Measurements from ENCODE around the genes CAPN5 and OMP.

GRCh38 chr11:76629445-76629969 lies 41.0 kb downstream of the LRRC32 start:
- PRO-cap = no peak

GRCh38 chr11:76642168-76642743 lies 28.3 kb downstream of the LRRC32 start:
- PRO-cap = no peak

DNA sequence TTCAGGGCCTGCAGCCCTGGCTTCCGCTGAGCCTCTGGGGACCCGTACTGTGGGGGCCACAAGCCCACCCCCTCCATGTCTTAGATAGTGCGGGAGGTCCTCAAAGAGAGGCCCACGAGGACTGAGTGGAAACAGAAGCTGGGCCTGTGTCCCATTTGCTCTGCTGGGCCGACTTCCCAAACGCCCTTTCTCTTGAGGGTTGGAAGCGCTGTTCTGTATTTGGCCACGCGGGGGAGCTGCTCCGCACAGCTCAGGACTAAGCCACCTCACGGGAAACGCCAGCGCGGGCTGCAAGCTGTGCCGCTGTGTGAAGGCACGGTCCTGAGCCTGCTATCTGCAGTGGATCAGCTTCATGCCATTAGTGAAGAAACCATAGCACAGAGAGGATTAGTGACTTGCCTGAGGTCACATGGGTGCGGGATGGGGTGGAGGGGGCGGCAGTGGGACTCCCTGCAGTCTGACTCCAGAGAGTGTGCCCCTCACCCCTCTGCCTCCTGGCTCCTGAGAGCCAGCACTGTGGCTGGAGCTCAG lies 51.2 kb upstream of the LRRC32 start:
- PRO-cap = no peak

- PRO-cap = no peak
These were observed 38.4 kb upstream of the TSKU start for GRCh38 chr11:76744699-76745217.

DNA sequence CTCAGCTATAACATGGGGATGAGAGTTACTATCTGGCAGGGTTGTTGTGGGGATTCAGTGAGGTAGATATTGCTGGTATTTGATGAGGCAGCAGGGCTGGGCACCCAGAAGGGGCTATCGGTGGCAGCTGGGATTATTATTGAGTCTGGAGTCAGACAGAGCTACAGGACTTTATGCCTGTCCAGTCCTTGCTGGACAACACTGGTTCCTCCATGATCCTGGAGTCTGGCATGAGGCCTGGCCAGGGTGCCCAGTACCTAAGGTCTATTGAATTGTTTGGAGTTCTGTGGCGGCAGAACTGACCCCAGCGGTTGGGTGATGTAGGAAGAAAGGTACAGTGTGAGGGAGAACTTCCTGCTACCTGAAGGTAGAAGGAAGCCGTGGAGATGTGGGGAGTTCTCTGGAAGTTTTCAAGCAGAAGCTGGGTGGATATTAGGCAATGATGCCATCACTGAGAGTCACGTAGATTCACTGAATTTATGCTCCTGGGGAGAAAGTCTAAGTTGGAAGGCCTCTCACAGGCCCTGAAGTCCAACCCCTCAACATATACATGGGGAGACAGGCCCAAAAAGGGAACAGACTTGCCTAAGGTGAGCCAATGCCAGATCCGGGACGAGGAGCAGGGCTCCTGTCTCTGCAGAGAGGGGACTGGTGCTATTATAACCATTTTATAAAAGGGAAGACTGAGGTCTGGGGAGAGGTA lies 16.0 kb upstream of the TSKU start:
- PRO-cap = no peak

- PRO-cap = no peak
These were observed 16.0 kb downstream of the TSKU start for GRCh38 chr11:76799048-76799666.

GRCh38 chr11:76820017-76820482 lies 36.9 kb downstream of the TSKU start:
- PRO-cap = no peak

- PRO-cap = no peak
These were observed 9.9 kb upstream of the ACER3 start for GRCh38 chr11:76850789-76851336.

GRCh38 chr11:76964712-76965320 lies 69.4 kb upstream of the B3GNT6 start:
- PRO-cap = no peak

- PRO-cap = no peak
These were observed 36.3 kb upstream of the B3GNT6 start for GRCh38 chr11:76997889-76998320.

DNA sequence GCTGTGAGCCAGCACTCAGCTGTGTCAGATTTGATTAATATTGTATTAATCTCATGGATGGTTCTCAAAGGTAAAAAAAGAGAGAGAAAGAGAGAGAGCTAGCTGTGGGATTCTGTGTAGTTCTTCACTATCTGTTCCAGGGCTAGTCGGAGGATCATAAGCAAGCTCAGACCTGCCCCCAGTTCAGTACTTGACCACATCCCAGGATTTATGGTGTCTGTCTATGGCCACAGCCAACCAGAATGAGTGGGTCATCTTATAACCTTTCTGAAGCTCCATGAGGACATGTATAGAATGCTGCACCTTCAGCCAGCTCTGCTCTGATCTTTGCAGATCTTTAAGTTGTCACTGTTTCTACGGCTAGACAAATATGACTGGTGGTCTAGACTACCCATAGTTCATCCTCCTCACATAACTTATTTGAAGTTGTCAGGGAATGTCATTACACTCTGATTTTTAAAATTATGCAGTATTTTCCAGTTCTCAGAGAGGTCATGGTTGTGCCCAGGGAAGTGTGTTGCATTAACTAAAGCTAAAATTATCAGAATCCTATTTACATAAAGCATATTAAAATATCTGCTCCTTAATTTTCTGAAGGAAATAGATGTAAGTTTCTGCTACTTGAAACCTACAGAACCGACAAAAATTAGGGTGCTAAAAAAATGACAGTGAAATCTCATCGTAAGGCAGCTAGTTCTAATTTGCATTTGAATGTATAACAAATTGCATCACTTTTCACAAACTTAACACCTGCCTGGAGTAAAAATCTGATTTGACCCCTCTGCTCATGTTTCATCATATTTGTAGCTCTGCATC lies 13.2 kb upstream of the B3GNT6 start:
- PRO-cap = no peak

DNA sequence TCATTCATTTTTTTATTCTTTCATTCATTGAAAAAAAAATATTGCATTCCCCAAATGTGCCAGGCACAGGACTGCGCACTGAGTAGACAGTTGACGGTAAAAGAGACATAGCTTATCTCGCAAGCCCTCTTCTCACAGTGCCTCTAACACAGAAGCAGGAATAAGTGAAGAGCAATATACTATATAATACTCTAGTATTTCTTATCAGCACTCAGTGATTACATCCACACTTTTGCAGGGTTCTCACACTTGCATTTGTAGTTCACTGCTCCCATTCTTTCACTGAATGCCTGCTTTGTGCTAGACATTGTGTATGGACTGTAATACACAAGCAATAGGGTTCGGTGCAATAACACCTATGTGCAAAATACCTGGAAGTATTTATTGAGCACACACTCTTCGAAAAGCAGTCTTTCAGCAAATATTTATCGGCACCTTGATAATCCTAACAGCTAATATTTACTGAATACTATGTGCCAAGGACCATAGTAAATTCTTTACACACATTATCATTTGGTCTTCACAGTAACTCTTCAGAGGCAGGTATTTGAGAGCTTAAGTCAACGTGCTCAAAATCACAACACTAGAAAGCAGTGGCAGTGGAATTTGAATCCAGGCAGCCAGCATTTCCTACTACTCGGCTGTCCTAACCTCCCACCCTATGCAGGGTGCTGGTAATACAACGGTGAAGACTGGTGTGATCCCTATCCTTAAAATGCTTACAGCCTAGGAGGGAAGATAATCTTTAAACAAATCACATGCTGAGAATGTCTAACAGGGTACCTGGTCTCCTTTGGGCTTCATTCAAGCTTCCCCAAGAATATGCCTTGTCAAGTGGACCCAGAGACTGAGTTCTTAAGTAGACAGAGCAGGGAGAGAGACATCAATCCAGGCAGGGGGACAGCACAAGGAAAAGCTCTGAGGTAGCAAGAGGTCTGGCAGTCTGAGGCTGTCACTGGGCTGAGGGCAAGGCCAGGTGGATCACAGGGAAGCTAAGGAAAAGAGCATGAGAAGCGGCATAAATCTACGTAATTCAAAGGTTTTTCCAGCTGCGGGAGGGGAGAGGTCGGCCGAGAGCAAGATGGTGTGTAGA lies 2.3 kb downstream of the B3GNT6 start:
- PRO-cap = no peak

- PRO-cap = bidirectional peak, plus-strand start at chr11:77066971, minus-strand start at chr11:77066757
These were observed at the start of gene CAPN5 for GRCh38 chr11:77066159-77067173. Gene CAPN5 (plus strand): TSS chr11:77066971.

- PRO-cap = no peak
These were observed at the start of gene OMP for GRCh38 chr11:77102394-77103237. Gene OMP (plus strand): TSS chr11:77102840.

GRCh38 chr11:77109528-77110413 lies 7.1 kb downstream of the OMP start:
- PRO-cap = bidirectional peak, plus-strand start at chr11:77109853, minus-strand start at chr11:77109688

GRCh38 chr11:77126683-77127965 lies 922 bp upstream of the MYO7A start:
- PRO-cap = bidirectional peak, plus-strand start at chr11:77127745, minus-strand start at chr11:77127437

DNA sequence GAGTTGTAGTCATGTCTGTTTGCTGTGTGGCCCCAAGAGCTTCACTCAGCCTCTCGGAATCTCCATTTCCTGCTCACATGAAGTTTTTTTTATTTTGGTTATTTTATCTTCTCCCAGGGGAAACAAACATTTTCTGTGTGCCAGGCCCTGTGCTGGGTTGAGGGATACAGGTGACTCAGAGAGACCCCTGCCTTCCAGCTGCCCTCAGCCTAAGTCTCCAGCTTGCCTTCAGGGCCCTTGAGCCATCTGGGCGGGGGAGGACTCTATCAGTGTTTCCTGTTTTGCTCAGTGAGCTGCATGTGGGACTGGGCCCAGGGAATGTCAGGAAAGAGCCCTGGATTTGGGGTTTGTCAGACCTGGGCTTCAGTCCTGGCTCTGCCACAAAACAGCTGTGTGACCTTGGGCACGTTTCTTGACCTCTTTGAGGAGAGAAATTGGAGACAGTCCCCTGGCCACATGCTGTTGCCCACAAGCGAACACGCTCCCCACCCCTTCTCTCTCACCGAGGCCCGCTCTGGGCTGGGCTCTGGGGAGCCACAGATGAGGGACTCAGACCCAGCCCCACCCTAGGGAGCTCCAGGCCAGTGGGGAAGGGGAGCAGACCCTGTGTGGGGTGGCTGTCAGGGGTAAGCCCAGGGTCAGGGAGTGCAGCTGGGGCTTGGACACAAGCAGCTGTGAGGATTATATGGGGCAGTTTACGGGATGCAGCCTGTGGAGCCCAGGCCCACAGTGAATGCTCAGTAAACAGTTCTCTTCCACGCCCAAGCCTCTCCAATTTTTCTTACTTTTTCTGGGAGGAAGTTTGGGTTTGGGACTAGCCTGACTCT lies 12.2 kb downstream of the MYO7A start:
- PRO-cap = bidirectional peak, plus-strand start at position 288 of the sequence, minus-strand start at position 248 of the sequence

- PRO-cap = no peak
These were observed 47.8 kb downstream of the MYO7A start for GRCh38 chr11:77175714-77176338.

DNA sequence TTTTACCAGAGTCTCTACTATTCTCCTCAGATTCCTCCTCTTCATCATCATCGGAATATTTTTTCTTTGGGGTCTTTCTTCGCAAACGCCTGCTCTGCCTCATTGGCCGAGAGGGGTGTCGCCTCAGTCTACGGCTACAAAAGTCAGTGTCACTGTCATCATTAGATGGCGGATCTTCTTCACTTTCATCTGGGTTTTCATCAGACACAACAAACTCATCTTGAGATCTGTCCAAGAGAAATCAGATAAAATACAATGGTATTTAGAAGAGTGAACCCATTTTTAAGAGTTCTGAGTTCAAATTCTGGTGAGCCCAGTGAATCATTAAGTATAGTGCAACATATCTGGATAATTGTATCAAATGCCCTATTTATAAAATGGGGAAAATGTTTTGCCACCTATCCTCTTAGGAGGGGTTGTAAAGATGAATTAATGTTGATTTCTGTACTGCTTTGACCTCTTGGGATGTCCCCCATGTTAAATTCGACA lies 37.5 kb upstream of the CLNS1A start:
- PRO-cap = no peak

DNA sequence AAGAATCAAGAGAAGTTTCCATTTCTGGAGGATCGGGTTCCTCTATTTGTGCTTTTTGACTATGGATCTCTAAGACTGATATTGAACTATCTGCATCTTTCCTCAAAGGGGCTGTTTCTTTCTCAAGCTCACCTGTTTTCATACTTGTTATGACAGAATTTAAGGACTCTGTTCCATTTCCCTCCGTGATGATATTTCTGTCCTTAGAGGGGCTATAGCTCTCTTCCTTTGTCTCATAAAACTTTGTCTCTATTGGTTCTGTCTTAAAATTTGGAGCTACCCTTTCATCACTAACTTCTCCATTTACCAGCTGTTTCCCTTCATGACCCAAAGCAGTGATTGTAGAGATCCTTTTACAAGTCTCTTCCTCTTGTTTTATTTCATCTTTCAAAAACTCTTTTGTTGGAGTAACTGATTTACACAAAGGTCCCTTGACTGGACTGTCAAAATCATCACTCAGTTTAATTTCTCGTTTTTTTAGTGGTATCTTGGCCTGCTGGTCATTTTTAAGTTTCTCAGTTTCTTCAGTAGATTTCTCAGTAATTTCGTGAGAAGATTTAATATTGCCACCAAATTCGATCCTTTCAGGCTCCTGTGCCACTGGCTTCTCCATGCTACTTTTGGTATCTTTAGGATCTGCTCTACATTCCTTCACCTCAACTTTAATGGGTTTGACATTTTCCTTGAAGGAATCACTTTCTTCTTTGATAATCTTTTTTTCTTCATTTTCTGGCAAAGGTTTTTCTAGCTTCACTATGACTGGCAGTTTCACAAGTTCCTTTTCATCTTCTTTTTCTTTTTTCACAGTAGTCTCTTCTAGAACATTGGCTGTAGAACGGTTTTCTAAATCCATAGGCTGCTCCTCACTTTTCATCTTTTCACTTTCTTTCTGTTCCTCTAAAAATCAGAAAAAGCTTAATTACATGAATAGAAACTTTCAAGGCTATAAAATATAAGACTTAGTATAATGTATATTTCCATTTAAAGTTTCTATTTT lies 64.3 kb upstream of the CLNS1A start:
- PRO-cap = no peak